SEM (cell line): ENCODE measurements around a stretch of chr12.

DNA sequence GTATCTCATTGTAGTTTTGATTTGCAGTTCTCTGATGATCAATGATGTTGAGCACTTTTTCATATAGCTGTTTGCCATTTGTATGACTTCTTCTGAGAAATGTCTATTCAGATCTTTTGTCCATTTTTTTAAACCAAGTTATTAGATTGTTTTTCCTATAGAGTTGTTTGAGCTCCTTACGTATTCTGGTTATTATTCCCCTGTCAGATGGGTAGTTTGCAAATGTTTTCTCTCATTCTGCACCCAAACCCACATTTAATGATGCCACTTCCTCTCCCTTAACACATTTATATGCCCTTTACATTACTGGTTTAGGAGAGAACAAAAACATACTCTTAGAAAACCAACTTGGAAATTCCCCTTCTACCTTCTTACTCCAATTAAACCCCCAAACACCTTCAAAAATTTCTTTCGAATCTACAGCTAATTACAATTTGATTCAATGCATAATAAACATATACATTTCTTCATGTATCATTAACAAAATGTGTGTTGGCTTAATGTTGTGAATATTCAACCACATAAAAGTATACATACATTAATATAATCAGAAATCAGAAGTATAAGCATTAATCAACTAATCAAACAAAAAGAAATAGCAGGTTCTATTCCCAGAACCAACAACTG lies 48.0 kb downstream of the NELL2 start:
- PRO-cap, result no peak

DNA sequence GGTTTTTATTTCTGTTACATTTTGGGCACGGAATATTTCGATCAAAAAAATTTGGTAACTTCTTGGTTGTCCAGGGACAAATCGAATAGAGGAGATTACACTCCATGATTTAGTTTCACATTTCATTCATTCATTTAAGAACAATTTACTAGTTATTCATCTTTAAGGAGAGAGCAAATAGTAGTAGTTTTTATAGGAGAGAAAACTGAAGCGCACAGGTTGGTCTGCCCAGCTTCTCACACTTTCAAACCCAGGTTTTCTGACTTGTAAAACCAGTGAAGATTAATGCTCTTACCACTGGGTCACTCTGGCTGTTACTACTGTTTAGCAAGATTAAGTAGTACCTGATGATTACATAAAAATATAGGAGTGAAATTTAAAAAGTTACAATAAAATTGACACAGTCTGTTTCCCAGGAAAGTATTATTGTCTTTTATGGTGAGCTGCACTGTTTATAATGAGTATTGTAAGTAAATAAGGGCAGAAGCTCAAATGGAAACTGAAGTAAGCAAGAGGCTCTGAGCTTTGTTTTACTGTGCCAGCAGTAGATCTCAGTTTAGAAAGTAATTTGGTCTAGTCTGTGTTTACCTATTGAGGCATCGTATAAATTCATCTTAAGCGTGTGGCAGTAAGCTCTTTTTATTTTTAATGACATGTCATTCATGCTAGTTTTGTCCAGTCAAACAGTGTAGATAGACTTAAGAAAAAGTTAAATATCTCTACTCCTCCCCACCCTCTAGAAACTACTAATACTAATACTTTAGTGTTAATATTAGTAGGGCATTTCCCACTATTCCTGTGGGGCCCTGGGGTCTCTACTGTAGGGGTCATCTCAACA lies 1.7 kb downstream of the ANO6 start:
- PRO-cap, result no peak

DNA sequence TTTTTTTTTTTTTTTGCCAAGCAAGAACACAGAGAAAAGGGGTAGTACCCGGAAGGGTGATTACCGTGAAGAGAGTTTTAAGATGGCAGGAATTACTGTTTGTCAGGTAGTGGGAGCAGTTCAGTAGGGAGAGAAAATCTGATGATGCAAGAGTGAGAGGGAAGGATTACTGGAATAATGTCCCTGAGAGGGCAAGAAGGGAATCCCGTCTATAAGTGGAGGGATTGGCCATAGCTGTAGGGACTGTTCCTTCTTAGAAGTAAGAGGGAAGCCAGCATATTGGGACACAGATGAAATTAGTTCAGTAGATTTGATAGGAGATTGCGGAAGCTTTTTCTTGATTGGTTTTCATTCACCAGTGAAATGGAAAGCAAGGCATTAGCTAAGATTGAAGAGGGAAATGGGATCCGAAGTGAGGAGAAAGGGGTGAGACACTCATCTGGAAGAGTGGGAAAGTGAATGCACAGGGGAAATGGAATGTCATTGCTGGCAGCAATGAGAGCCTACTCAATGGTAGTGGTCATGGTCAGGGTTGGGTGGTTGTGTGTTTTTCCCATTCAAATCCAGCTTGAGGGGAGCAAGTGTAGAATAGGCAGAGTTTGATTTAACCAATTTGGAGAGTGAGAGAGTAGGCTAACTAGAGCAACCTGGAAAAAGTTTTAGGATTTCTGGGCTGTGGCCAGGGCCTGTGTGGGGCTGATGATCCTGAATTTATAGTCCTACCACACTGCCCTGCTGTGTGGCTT lies 92.3 kb downstream of the ANO6 start:
- PRO-cap, result no peak

- PRO-cap, result bidirectional peak, plus-strand start at chr12:45728746, minus-strand start at chr12:45728764; bidirectional peak, plus-strand start at chr12:45729064, minus-strand start at chr12:45728858
Observed at GRCh38 chr12:45728604-45729094, 857 bp upstream of the ARID2 start.

GRCh38 chr12:45936407-45937246 lies 53.7 kb downstream of the SCAF11 start:
- PRO-cap, result no peak

DNA sequence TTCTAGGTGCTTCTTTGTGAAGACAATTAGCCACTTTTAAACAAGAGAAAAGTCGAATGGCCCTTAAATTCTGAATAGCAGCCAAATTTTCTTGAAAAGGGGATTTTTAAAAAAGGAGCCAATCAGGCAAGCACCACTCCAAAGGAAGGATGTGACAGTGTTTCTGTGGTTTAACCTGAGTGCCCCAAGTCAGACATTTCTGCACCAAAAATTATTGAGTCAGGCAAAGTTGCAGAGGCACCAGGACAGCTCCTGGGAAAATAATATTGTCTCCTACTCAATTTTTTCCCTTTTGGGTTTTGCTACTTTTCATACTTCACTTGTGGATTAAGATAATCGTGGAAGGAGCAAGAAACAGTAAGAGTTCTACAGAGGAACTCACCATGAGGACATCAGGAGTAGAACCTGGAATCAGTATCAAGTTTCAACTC lies 91.0 kb downstream of the SLC38A1 start:
- PRO-cap, result no peak

GRCh38 chr12:46370720-46371200 lies 1.8 kb downstream of the SLC38A2 start:
- PRO-cap, result no peak

- PRO-cap, result no peak
Observed at GRCh38 chr12:46384117-46384340, 11.5 kb upstream of the SLC38A2 start.

- PRO-cap, result no peak
Observed at GRCh38 chr12:46455824-46456288, 83.3 kb upstream of the SLC38A2 start.

GRCh38 chr12:46492432-46492952 lies 119.9 kb upstream of the SLC38A2 start:
- PRO-cap, result no peak

GRCh38 chr12:46524010-46524742 lies 151.6 kb upstream of the SLC38A2 start:
- PRO-cap, result no peak

DNA sequence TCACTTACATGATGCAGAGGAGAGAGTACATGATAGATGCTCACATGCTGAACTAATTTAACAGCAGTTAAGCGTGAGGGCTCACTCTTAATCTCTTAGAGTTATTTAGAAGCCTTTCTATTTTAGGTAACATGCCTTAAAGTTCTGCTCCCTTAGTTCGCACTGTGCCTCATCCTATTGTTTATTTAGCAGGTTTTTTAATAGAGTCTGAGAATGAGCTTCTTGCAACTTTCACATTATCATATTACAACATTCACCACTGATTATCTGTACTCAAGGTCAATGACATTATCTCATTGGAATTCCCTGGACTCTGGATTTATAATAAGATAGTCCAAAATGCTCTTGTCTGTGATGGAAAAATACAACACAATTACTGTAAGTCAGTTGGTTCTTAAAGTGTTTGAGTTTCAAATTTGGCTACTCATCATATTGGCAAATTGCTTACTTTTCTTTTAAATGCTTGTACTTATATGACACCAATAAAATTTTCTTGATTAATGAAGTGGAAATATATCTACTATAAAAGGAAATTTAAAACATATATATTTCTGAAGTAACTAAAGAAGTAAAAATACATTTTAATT lies 183.6 kb upstream of the SLC38A2 start:
- PRO-cap, result no peak

GRCh38 chr12:46660809-46661010 lies 165.1 kb downstream of the SLC38A4 start:
- PRO-cap, result no peak

- PRO-cap, result no peak
Observed at GRCh38 chr12:46797720-46798984, 27.6 kb downstream of the SLC38A4 start.

DNA sequence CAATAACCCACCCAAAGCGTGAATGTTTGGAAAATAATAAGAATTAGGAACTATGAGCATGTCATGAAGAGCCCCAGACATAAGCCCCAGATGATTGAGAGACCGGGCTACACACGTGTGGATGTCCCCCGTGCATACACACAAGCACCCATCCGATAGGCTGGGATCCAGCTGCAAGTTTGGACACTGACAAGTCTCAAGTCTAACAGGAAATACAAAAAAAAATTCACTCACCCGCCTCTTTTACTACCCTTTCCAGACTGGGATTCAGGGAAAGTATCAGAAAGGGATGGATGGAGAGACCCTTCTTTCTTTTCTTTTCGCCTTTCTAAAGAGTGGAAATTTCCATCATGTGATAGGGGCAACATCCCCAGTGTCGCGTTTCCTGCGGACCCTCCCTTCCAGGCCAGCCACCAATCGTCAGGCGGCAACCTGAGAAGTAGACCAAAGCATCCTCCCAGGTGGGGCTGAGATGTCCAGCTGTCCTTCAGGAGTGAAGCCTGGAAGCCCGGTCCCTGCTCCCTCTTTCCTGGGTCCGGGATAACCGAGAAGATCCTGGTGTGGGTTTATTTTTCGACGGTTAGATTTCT lies 6.4 kb upstream of the SLC38A4 start:
- PRO-cap, result no peak

- PRO-cap, result no peak
Observed at GRCh38 chr12:46958589-46959064, 120.8 kb upstream of the PCED1B start.

DNA sequence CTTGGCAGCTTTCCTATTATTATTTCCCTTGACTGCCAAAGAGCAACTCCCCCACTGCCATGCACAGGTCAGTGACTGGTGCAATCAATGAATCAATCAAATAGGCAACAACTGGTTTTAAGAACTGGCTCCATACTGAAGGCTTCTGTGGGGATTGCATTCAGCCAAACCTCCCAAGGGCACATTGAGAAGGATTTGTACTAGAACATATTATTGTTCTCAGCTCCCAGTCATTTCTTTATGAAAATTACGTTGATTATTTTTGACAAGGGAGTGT lies 115.3 kb upstream of the PCED1B start:
- PRO-cap, result no peak

DNA sequence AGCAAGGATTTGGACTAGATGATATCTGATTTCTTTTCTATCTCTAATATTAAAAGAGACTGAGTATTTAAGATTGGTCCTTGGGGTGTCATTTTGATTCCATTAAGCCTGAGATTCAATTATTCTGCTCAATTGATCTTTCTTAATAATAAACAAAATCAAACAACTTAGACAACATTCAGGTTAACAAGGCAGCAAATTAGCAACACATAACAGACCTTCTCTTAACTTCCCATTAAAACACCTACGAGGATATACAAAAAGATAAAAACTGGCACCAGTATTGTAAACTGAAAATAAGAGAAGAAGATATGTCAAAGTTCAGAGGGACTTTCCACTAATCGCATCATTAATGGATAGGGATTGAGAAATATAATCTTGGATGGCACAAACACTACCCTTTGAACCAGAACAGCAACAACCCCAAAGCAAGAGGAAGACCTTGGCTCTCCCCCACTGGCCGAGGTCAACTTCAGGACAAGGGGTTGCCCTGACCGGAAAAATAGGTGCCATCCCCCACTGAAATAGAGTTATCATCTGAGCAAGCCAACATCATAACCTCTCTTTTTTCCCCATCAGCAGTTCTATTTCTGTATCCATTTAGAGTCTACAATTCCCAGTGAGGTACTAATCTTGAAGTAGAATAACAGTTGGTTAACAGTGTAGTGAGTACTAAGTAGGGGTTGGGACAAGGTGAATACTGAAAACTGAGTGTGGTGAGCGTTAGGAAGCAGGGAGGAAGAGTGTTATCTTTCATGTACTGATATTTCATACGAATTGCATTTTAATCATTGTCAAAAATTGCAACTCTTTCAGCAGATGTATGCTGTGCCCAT lies 72.4 kb upstream of the PCED1B start:
- PRO-cap, result no peak

- PRO-cap, result no peak
Observed at GRCh38 chr12:47223354-47224171, 143.8 kb upstream of the AMIGO2 start.

DNA sequence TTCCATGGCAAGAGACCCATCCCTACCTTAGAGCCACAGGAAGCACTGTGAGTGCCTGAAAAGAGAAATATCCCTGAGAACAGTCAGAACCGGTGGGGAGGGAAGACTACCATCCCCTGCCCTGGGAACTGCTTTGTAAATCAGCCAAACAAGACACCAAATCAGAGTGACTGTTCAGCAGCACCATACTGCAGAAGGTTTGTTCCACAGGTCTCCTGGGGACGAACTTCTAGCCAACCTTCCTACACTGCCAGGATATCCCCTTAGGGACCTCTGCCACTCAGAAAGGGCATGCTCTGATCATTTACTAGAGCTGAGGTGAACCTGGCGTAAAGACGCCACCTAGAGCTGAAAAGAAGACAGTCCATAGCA lies 227.9 kb upstream of the AMIGO2 start:
- PRO-cap, result no peak